Myometrial cell (primary cell): ENCODE results near the gene ALDH1L1.

- RAMPAGE, long total RNA, result no peak
Measured at GRCh38 chr3:125206934-125207415, 5.6 kb downstream of the SLC12A8 start.

DNA sequence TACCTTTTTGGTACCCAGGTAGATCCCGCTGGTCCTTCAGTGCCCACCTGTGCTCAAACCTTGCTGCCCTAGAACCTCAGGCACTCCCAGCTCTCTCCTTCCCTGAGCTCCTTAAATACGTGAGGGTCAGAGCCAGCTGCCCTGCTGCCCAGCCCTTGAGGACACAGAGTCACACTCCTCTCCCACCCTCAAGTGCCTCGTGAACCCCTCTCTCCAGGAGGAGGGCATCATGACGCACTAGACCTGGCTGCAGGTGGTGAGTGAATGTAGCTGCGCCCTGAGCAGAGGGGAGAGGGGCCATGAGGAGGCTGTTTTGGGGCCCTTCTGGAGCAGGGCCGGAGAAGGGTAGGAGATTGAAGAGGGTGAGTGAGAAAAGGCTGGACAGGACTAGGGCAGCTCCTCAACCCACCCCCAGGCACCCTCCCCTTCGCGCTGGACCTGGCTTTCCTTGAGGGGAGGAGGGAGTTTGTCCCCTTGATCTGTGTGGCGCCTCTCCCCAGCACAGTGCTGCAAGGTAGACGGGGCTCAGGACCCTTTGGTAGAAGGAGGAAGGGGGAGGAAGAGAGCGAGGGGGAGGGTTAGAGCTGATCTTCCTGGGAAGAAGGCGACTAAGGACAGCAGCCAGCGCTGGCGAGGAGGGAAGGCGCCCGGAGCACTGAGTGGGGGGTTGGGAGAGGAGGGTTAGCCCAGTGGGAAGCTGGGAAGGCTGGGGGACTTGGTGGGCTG is 837 bp downstream of the SLC12A8 start:
- RAMPAGE, long total RNA, result no peak

- RAMPAGE, long total RNA, result no peak
Measured at GRCh38 chr3:125212893-125213387, 392 bp upstream of the SLC12A8 start.

GRCh38 chr3:125617447-125618340 is 22.4 kb upstream of the OSBPL11 start:
- RAMPAGE, long total RNA, result no peak

DNA sequence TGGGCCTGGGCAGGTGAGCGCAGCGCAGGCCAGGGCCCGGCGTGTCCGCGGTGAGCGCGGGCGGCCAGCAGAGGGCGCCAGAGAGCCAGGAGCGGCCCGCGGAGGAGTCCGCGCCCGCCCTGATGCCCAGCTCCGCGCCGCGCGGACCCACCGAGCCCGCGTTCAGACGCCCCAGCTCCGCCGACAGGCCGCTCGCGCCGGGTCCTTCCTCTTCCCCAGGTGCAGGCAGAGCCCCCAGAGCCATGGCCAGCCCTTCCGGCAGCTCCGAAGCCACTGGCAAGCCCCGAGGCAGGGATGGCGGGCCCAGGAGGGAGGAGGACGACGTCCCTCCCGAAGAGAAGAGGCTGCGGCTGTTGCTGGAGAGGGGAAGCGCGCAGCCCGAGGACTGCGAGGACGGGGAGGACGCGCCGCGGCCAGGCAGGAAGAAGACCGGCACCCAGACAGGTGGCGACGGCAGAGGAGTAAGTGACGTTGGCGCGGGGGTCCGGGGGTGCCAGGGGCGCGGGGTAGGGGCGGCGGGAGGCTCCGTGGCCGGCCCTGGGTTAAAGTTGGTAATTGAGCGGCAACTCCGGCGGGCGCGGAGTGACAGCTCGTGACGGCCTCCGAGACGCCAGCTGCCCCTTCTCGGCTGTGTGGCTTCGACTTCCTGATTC is 171.2 kb upstream of the OSBPL11 start:
- RAMPAGE, long total RNA, result no peak

GRCh38 chr3:125799145-125799797 is 169.7 kb upstream of the ROPN1B start:
- RAMPAGE, long total RNA, result no peak

DNA sequence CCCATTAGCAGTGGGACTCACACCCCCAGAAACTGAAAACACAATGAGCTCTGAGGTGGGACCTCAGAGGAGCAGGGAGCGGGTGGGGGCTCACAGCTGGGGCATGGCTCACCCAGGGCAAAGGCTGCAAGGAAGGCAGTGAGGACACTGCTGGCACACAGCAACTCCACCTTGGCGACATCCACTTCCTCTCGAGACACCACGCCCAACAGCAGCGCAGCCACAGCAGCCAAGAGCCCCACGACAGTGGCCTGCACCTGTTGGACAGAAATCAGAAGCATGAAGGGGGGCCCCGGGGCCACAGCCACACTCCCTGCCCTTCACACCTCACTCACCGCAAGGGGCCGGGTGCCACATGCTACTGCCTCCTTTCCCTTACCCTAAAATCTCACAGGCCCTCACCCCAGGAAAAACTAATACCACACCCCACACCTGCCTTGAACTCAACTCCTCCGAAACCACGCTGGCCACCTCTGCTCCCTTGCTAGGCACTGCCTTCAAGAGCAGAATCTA is 57.3 kb downstream of the ROPN1B start:
- RAMPAGE, long total RNA, result no peak

DNA sequence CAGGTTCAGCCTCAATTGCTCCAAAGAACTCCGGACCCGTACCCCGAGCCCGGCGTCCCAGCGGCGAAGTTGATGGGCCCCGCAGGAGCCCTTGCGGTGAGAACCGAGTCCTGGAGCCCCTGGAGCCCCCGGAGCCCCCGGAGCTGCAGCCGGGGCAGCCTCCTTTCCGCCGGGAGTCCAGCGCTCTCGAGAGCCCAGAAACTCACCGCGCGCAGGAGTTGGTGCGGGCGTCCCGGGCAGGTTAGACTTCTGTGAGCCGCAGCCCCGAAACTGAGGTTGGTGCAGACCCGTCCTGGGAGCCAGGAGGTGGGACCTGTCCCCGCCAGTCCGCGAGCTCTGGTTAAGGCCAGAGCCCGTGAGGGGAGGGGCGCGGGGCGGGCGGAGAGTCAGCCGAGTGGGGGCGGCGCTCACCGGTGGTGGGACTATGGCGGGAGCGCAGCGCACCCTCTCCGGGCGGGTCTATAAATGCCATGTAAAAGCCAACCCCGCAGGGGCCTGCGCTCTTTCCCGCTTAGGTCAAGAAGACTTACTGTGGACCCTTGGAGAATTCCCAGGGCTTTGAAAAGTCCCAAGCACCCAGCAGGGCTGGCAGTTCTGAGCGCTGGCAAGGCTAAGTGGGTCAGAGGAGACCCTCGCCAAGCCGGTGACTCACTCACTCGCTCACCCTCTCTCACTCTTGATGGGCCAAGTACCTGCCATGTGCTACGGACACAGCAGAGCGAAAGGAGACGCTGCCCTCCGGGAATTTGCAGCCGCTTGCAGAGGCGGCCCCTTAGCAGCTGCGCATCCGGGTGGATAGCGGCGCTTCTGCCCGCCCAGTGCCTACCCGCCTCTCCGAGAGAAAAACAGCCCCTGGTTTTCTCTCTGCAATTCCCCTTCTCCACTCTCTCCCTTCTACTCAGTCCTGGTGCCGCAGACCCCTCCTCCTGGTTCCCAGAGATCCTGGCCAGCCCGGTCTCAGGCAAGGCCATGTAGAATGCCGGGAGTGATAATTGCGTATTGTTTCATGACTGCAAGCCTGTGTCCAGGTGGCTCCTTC is at the start of gene ALDH1L1:
ALDH1L1 (minus strand) TSS at position 317 of the 1,039 bp plus-strand sequence.
- RAMPAGE, long total RNA, result no peak

DNA sequence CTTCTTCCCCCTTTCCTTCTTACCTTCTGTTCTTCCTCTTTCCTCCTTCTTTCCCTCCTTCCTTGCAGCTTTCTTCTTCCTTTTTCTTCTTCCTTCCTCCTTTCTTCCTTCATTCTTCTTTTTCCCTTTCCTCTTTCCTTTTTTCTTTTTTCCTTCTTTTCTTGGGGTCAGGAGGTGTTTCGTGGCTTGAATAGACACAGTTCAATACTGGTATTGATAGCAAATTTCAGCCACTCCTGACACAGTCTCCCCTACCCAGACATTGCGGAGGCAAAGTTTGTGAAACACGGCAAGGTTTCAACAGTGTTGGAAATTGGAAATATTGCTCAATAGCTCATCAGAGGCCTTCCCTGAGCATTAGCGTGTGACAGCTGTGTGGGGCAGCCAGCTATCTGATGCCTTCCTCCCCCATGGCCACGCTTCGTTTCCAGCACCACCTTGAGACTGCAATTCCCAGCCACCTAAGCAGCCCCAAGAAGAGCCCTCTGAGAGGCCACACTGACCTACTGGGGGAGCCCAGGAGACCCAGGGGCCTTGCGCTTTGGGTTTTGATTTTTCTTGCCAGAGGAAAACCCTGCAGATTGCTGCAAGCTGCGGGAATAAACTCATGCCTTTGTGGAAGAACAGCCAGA is 82.2 kb downstream of the KLF15 start:
- RAMPAGE, long total RNA, result no peak

DNA sequence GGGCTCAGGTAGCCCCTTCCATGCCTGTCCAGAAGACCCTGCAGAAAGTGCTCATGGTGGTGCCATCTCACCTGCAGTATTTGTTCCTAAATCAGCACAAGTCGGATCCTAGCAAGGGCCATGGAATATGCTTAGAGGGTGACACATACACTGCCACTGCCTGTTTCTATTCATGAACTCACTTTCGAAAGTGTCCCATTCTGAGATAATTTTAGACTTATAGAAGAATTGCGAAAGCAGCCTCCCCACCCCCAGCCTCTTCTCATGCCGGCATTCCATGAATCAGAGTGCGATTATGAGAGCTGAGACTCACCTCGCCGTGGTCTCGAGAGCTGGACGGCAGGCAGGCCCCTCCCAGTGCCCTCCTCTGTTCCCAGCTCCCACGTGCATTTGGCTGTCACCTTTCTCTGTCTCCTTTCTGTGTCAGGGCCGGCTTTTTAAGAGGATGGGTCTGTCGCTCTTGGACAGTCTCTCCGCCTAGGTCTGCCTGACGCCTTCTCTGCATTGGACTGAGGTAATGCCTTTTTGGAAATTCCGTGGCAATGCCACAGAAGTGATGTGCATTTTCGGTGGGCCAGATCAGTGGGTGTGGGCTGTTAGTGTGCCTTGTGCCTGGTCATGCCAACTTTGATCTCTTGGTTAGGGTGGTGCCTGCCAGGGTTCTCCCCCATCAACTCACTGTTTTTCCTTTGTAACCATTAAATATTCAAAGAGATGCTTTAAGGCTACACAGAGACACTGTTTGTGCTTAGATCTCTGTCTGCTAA is 63.4 kb downstream of the KLF15 start:
- RAMPAGE, long total RNA, result no peak

DNA sequence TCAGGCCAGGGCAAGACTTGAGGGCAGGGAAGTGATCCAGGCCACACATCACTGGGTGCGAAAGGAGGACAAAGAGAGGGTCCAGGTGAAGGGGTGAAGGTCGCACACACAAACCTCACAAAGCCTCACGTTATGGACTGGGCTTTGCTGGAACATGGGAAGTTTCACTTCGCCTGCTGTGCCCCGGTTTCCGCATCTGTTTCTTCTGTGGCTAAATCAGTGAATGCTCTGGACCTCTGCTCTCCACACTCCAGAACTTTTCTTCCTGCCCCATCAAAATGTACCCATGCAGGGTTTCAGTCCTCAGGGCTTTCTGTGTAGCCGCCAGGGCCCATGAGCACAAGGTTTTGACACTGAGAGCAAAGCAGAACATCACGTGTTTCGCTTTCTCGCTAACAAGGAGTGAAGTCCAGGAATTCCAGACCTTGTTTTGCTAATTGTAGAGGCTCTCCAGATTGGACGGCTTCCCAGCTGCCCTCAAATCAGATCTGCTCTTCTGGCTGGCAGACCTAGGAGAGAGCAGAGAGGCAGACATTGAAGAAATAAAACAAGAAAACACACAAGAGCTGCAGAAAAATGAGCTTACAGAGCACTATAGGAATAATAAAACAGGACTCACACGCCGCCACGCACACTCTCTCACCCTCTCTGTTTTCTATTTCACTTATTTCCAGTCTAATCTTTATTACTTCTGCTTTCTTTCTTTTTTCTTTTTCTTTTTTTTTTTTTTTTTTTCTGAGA is 56.1 kb downstream of the KLF15 start:
- RAMPAGE, long total RNA, result no peak

DNA sequence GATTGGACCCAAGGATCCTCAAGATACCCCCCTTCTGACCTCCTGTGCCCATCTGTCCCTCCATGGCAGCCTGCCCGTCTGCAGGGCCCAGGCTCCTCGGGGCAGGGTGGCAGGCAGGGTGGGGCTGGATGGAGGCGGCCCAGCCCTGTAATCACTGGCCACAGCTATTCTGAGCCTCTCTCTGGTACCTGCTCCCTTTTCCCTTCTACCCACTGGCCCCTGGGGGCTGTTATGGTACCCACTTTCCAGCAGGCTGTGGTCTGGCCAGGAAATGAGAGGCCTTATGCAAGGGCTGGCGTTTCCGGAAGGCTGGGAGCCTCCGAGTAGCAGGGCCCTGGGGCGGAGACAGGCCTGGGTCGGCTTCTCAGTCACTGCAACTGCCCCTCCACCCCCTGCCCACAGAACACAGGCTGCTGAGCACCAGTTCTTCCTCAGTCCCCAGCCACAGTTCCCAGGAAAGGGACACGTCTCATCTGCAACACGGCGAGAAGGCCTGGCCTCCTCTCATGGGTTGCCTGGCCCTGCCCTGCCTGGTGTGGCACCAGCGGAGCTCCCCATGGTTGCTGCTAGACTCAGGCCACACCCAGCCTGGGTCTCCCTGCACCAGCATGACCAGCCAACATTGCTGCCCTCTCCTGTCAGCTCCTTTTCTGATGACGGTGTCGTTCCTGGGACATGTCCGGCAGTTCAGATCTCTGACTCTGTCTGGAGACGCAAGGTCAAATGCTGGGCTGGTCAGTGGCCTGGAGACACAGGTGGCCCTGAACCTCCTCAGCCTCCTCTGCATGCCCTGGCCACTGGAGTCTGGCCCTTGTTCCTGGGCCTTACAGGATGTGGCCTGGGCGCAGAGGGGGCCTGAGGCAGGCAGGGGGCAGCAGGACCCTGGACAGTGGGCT is 6.4 kb downstream of the CHST13 start:
- RAMPAGE, long total RNA, result no peak

DNA sequence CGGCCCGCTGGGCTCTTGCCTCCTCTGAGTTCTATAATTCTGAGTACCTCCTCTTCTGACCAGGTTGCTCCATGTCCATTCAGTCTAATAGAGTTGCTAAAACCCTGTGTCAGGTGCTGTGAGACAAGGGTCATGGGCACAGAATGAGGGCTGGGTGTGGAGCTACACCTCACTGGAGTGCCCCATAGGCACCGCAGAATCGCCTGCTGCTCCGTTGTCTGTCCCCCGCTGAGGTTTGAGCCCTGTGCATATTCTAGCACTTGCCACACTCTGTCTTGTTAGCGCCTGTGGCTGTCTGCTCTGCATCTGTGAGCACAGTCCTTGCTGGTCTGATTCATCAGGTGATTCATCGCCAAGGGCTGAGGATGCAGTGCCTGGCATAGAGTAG is 124.2 kb upstream of the PLXNA1 start:
- RAMPAGE, long total RNA, result no peak

DNA sequence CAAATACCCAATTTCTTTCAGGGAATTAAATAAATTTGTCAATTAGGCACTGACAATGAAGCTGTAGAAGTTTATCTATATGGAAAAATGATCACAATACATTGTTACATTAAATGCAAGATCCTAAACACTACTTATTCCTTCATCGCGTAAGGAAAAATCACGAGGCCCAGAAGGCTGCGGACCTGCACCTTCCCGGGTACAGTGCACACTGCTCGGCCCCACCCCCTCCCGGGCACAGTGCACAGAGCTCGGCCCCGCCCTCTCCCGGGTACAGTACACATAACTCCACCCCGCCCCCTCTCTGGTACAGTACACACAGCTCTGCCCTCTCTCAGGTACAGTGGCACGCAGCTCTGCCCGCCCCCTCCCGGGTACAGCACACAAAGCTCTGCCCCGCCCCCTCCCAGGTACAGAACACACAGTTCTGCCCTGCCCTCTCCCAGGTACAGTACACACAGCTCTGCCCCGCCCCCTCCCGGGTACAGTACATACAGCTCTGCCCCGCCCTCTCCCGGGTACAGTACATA is 16.1 kb upstream of the PRR20G start:
- RAMPAGE, long total RNA, result no peak

- RAMPAGE, long total RNA, result no peak
Measured at GRCh38 chr3:127525596-127525834, 65.0 kb downstream of the TPRA1 start.

DNA sequence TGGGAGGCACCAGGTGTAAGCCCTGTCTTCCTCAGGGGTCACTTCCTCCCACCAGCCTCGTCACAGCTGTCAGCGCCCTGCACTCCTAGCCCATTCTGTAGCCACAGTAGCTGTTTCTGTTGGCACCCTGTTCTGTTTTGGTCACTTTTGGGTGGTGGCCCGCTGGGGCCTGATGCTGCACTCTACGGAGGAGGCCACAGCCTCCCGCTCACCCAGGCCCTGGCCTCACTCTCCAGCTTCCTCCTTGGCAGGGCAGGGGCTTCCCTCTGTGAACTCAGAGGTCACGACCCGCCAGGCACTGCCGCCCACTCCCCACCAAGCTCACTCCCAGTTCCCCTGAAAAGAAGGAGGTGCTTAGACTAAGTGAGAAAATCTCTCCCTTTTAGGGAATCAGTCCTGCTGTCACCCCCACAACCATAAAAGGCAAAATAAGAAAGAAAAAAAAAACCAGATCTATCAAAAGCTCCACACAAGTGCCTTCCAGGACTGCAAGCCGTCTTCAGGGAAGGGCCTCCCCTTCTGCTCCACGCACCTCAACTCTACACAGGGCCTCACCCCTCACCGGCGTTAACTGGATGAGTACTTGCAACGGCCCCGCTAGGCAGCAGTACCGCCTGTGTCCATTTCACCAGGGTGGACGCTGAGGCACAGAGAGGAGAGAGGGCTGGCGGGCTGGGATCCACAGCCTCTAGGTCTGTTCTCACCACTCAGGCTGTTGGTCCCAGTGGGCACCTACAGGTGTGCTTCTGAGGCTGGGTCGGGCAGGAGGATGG is 68.2 kb downstream of the MGLL start:
- RAMPAGE, long total RNA, result no peak

GRCh38 chr3:127816675-127817467 is 5.4 kb downstream of the MGLL start:
- RAMPAGE, long total RNA, result no peak

GRCh38 chr3:127820538-127821423 is 1.5 kb downstream of the MGLL start:
- RAMPAGE, long total RNA, result no peak

DNA sequence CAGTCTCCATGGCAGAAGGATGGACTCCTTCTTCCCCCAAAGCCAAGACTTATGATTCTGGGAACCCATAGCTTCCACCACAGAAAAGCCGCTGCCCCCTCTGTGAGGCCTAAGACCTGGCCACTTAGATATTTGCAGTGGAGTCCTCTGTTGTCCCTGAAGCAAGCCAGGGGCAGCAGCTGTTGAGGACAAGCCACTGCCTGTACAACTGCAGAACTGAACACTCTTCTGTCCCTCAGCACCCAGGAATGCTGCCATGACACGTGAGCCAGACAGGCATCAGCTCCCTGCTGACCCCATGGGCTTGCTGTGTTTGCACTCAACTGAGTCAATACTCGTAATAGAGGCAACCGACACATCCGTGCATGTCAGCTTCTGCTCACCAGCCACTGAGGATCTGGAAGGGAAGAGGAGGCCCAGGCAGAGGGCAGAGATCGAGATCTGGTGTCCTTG is 54.4 kb upstream of the SEC61A1 start:
- RAMPAGE, long total RNA, result no peak

GRCh38 chr3:128070665-128071315 is 18.6 kb downstream of the SEC61A1 start:
- RAMPAGE, long total RNA, result no peak